ENCODE measurements around the genes ZNF141, TMEM271 and DGKQ.

DNA sequence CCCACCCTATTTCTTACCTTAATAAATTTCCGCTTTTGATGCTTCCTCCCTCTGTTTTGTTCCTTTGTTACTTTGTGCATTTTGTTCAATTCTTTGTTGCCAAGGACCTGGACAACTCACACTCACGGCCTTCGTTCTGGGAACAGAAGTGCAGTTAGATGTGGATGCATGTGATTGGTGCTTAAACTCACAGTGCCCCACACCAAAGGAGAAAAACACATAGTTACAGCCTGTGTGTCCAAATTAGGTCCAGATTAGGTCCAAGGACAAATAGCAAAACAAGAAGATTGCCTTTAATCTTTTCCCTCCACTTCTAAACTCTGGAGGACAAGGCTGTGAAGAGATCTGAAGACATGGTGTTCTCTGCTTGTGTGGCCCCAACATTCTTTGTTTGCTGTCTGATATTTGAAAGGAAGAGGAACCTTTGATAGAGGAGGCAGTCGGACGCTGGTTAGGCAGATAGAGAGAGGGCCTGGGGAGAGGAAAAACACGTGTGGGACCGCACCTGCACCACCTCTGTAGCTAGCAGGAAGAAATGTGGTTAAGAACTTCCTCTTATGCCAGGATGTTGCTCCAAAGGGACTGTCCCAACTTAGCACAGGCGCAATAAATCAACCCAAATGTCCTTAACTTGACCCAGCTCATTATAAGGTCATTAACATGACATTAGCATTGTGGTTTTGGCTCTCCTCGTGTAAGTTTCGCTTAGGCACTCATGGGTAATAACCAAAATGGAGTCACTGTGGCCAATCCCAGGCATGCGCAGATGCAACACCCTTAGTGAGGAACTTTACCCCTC lies 1.6 kb upstream of the ZNF595 start:
- PRO-cap, result no peak

GRCh38 chr4:337739-338439 lies at the start of gene ZNF141:
TSS of gene ZNF141 (plus strand) at chr4:337814.
- PRO-cap, result bidirectional peak, plus-strand start at chr4:337779, minus-strand start at chr4:337488

DNA sequence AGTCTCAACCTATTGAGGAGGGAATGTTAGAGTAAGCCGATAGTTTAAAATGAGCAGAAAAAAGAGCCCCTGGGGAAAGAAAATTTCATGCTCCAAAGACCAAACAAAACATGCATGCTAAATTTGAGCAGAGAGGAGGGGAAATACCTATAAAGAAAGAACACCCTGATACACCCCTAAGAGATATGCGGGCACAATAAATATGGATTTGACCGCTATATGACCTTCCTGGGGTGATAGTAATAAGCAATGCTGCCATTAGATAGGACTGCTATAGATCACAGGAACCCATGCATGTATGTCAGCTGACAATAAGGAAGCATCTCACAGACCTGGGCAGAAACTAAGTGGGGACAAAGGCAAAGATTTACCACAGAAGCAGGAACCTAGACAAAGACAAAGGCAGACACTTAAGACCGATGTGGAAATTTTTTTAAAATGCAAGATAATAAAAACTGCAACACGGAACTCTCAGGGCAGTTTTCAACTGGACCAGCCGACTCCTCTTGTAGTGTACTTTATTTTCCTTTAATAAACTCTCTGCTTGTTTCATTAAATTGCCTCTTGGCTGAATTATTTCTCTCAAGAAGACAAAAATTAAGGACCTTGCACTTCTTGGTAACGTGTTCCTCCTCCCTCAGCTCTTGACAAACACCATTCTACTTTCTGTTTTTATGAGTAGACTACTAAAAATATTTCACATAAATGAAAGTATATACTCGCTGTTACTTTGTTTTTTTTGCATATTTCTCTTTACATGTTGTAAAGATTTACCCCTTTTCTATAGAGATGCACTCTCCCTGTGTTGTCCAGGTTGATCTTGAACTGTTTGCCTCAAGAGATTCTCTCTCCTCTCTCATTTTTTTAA lies 21.1 kb downstream of the ZNF721 start:
- PRO-cap, result no peak

GRCh38 chr4:575770-576885 lies at the start of gene TMEM271:
TSS of gene TMEM271 (minus strand) at chr4:576295.
- PRO-cap, result no peak

- PRO-cap, result bidirectional peak, plus-strand start at chr4:687461, minus-strand start at chr4:687345; unidirectional peak, plus-strand start at chr4:687461
Measured at GRCh38 chr4:687044-687651, 1.8 kb downstream of the SLC49A3 start.

DNA sequence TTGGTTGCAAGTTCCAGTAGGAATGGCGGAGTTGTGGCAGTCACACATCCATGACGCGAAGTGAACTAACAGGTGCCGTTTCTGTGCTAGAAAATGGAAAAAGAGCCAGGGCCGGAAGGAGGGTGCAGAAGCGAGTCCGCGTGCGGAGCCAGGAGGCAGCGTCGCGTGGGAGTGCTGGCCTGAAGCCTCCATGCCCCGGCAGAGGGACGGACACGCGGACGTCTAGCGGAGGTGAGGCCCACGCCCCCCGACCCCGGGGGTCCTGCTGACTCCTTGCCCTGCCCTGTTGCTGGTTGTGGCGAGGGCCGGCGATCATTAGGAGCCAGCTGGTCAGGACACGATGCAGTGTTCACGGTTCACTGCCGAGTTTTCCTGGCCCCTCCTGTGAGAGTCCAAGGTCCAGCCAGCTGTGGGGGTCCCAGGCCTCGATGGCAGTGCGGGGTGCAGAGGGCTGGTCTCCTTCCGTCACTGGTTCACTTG lies 25.3 kb downstream of the PCGF3 start:
- PRO-cap, result no peak

DNA sequence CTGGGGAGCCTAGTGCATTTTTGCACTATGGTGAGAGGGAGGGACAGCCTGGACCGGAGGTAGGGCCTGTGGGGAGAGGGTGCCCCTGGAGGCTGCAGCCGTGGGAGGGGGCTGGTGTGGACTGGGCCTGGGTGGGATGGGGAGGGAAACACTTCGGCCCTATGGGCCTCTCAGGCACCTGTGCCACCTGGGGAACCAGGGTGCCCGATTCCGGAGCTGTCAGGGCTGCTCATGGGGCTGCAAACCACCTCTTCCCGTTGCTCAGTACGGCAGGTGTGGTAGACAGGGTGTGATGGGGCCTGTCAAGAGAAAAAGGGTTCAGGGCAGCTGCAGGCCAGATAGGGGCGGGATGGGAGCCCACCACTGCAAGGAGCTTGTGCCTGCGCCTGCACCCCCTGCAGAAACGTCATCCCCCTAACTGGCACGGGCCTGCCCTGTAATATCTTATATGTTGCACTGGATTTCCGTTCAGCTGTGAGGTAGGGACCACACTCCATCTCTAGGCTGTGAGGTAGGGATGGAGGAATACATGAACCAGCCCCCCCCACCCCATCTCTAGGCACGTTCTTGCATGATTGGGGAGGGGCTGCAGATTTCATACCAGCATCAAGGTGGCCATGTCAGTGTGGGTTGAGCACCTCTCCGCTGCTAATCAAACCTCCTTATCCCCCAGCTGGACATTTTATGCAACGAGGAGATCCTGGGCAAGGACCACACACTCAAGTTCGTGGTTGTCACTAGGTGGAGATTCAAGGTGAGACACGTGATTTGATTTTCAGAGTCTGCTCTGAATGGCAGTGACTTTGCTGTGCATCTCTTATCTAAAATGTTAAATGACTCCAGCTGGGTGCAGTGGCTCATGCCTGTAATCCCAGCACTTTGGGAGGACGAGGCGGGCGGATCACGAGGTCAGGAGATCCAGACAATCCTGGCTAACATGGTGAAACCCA lies 59.0 kb downstream of the PCGF3 start:
- PRO-cap, result unidirectional peak, minus-strand start at position 405 of the sequence

GRCh38 chr4:798869-799378 lies 27.0 kb downstream of the CPLX1 start:
- PRO-cap, result unidirectional peak, plus-strand start at chr4:799186

- PRO-cap, result no peak
Measured at GRCh38 chr4:890749-891087, 41.4 kb downstream of the GAK start.

GRCh38 chr4:904885-905180 lies 27.3 kb downstream of the GAK start:
- PRO-cap, result no peak

- PRO-cap, result no peak
Measured at GRCh38 chr4:909770-910180, 22.3 kb downstream of the GAK start.

DNA sequence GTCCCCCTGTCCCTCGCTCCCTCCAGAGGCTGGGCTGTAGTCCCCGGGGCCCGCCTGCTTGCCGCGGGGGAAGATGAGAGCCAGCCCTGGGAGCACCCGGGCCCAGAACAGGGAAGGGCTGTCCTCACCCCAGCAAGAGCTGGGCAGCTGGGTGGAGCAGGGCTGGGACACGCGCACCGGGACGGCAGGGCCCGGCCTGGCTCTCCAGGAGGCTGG lies 853 bp downstream of the DGKQ start:
- PRO-cap, result no peak

DNA sequence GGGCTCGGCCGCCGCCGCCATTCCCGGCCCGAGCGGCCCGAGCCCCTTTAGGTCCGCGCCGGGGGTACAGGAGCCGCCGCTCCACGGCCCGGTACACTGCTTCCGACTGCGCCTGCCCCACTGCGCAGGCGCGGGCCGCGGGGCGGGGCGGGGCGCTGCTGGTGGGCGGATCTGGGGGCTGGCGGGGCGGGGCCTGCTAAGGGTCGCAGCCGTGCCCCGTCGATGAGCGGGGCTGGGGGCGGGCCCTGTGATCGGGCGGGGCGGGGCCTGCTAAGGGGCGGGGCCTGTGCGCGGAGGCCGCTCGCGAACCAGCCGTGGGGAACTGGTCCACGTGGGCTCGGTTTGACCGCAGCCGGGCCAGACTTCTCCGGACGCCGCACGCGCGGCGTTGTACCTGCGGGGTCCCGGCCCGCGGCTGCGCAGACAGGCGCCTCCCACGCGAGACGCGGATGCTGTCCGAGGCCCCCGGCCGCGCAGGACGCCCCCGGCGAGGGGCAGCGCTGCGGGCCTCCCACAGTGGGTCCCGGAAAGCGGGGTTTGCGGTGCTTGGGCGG lies at the start of gene DGKQ:
Gene DGKQ, minus strand, starts transcription at position 108 of the 554 bp plus-strand sequence.
- PRO-cap, result unidirectional peak, minus-strand start at position 104 of the sequence

- PRO-cap, result no peak
Measured at GRCh38 chr4:997970-998610, 4.9 kb upstream of the SLC26A1 start.

GRCh38 chr4:1001040-1001589 lies 7.9 kb upstream of the SLC26A1 start:
- PRO-cap, result no peak

GRCh38 chr4:1022528-1023069 lies 11.2 kb downstream of the FGFRL1 start:
- PRO-cap, result no peak

DNA sequence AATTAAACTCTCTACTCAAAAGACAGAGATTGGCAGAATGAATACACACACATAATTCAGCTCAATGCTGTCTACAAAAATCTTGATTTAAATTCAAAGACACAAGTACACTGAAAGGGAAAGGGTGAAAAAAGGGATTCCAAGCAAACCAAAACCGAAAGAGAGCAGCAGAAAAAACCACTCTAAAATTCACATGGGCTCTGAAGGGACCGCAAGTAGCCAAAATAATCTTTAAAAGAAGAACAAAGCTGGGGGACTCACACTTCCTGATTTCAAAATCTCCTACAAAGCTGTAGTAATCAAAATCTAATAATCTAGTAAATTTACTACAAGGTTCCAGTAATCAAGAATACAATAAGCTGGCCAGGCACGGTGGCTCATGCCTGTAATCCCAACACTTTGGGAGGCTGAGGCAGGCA lies 11.9 kb upstream of the SPON2 start:
- PRO-cap, result no peak

- PRO-cap, result no peak
Measured at GRCh38 chr4:1191509-1191995, 19.2 kb upstream of the SPON2 start.

DNA sequence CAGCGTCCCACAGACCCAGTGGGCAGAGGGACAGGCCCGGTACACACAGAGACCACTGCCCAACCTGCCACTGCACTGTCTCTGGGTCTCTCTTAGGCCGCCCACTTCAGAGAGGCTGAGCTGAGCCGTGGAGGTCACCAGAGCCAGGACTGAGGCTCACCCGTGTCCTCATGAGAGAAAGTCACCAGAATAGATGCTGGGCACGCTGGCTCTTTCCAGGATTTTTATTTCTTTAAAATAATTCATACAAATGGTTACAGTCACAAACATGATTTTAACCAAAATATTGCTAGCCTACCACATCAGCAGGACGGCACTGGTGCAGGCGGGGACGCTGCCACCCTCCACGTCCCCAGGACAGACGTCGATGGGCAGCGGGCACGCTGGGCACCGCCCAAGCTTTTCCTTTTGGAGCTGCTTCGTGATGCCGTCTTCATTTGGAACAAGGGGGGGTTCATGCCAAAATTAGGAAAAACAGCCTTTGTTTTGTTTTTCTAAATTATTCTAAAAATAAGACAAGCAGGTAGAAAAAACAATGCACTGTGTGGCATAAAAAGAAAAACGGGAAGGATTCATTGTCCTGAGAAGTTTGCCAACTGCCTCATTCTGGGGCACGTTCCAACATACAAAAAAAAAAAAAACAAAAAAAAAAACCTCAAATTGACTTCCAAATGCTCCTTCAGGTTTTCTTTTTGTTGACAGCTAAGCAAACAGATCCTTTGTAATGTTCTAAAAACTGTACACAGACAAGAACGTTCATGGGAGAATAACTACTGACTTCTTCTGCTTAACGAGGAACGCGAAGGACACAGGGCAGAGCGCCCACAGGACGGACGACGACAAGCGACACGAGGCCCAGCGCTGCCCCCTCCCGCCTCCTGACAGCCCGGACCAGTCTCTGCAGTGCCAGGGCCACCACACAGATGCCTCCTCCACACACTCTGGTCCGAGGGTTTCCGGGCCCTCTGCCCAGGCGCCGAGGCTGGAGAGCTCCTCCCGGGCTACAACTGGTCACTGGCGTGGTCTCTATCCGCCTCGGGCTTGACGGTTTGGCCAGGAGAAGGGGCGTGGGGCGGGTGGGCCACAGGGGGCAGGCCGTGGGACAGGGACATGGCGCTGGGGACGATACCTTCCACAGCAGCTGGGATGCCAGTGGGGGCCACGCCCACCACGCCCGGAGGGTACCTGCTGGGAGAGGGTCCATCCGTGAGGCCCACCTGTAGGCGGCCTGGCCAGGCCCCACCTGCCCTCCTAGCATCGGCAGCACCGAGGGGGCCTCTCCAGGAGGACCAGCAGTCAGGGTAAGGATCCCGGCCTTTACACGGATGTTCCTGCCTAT lies 37.2 kb downstream of the CTBP1 start:
- PRO-cap, result no peak

DNA sequence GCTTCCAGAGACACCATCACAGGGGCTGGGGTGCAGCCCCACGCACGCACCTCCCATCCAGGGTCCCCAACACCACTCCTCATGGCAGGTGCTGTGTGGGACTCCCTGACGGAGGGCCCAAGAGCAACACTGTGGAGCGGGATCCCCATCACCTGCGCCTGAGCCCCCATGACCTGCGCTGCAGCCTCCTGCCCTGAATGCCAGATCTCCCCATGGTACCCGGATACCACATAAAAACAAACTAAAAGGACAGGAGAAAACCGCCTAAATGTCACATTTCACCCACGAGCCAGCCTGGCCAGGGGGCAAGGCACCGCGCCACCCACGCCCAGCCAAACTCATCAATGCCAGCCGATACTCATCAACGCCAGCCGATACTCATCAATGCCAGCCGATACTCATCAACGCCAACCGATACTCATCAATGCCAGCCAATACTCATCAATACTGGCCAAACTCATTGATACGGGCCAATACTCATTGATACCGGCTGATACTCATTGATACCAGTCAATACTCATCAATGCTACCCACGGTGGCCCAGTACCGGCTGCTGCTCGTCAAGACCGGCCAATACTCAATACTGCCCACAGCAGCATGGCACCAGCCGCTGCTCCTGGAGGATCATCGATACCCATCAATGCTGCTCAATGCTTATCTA lies 6.2 kb downstream of the CTBP1 start:
- PRO-cap, result no peak

Measured in ileum (tissue), 1 donor.